Airway epithelial cell (primary cell): ENCODE measurements around the genes ZFAND5 and CARNMT1.

DNA sequence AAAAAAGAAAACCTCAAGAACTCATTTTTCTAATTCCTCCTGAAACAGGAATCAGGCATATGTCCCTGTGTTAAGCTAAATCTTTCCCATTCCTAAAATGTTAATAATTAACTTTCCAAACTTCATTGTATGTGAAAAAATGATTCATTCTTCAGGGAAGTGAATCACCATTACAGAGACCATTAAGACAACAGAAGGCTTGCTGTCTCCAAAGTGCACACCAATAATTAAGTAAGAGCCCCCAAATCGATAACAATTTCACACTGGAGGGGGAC is 5.3 kb downstream of the CEMIP2 start:
- RAMPAGE, long total RNA: no peak

GRCh38 chr9:71793491-71794308 is 25.4 kb upstream of the CEMIP2 start:
- RAMPAGE, long total RNA: no peak

- RAMPAGE, long total RNA: no peak
Observed at GRCh38 chr9:72365066-72365548, at the start of gene ZFAND5. Gene ZFAND5 (minus strand): TSS chr9:72365208.

DNA sequence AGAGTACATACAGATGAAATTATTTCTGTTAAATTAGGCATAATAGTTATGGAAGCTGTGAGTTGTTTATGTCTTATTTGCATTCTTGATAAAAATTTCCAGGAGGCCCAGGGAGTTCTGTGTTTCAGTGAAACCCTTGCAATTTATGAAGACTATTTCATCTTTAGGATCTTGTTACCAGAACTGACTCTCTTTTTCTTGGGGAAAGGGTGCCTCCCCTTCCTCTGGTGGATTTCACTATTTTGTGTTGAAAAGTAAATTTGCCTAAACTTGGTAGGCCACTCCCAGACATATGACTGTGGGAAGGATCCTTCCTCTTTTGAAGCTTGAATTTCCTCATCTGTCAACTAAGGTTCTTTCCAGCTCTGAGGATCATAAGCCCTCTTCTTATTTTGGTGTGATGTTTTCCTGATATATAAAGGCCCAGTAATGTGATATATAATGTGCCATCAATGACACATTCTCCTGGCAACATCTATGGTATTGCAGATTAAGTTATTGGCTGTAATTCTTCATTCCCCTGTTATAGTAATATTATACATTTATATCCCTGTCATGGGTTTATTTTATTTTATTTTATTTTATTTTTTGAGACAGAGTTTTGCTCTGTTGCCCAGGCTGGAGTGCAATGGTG is 59.1 kb upstream of the ZFAND5 start:
- RAMPAGE, long total RNA: no peak

DNA sequence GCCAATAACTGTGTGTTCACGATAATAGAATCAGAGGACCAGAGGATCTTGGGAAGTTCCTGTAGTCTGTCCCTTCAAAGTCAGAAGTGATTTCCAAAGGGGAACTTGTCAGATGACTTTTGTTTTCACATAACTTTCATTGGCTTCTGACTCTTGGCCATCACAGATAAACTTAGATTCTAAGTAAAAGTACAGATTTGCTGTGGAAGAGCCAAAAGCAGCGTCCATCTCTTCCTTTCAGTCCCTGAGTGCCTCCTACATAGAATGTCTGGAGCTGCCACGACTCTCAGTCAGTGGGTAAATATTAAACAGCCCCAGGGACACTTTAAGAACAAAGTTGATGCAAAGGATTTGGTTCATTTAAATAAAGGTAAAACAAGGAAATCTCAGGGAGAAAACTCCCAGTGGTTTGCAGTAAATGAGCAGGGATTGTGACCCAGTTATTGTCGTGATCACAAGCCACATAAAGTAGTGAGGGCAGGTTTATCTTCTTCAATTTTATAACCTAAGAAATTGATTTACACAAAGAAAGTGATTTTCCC is 125.3 kb downstream of the ALDH1A1 start:
- RAMPAGE, long total RNA: no peak

DNA sequence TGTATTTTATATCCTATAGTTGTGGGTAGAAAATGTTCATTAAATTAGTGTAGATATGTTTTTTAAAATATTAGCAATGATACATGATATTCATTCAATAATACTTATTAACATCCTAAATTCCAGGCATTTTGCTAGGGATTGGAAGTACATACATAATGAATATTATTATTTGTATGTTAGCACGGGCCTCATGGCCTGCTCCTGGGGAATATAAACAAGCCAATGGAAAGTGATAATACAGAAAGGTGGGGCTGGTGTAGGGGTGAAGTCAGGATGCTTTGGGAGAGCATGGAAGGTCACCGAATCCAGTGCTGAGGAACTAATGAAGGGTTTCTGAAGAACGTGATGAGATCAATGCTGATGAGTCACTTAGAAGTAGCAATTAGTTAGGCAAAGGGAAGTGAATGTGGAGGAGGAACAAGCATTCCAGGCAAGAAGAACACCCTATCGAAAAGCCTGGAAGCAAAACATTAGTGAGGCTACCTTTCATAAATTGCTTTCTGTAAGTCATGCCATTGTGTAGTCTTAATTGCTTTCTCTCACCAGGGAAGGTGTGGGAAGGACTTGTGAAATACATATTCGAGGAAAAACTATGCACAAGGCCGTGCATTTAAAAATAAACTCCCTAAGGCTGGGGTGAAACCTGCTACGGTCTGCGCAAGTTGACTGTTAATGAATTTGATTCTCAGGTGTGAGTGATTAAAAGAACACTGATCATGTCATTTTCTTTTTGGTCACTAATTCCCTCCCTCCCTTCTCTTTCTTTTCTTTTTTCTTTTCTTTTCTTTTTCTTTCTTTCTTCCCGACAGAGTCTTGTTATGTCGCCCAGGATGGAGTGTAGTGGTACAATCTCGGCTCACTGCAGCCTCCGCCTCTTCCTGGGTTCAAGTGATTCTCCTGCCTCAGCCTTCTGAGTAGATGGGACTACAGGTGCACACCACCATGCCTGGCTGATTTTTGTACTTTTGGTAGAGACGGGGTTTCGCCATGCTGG is 2.3 kb downstream of the ANXA1 start:
- RAMPAGE, long total RNA: no peak

DNA sequence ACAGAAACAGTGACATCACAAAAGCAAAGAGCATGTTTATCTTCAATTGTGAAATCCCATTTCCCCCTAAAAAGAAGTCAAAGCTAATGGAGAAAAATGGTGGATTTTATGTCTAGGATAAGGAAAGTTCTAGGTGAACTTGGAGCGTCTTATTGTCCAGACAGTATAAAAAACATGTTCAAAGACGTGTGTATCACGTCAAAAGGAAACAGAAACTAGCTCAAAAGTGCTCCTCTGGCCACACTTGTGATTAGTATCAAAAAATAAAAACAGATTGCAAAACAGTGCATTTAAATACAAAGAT is 568.9 kb downstream of the ANXA1 start:
- RAMPAGE, long total RNA: no peak

- RAMPAGE, long total RNA: no peak
Observed at GRCh38 chr9:74245695-74246316, 251.3 kb upstream of the RORB start.

- RAMPAGE, long total RNA: no peak
Observed at GRCh38 chr9:75027994-75028882, at the start of gene CARNMT1. Gene CARNMT1 (minus strand): TSS chr9:75028293.

DNA sequence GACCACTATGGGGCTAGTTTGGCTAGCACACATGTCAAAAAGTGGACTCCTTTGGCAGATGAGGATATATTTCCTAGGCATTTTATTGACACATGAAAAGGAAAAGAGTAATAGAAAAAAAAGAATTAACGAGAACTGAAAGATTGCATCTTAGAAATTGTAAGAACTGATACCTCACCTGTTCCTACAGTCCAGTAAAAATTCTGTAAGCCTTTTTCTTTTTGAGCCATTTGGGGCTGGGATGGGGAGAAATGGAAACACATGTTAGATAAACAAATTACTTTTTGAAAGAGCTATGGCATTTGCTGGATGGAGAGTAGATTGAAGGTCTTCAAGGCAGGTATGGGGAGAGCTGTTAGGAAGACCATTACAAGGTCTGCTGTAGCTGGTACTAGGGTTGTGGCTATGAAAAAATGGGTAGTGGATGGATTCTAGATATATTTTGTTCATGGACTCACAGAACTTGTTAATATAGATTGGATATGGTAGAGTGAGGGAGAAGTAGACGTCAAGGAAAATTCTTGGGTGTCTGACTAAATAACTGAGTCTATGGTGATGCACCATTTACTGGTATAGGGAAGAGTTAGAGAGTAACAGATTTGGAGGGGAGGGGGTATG is 84.2 kb downstream of the OSTF1 start:
- RAMPAGE, long total RNA: no peak

DNA sequence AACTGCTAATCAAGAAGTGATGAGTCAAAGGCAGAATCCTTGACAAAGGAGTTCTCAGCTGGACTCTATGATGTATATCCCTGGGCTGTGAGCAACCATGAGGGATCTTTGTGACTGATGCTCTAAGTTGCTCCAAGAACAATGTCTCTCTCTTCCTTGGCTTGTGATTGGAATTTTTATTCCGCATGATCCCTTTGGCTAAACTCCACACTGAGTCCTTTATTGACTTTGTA is 20.8 kb downstream of the RFK start:
- RAMPAGE, long total RNA: no peak

GRCh38 chr9:76442004-76442377 is 17.0 kb upstream of the GCNT1 start:
- RAMPAGE, long total RNA: no peak

DNA sequence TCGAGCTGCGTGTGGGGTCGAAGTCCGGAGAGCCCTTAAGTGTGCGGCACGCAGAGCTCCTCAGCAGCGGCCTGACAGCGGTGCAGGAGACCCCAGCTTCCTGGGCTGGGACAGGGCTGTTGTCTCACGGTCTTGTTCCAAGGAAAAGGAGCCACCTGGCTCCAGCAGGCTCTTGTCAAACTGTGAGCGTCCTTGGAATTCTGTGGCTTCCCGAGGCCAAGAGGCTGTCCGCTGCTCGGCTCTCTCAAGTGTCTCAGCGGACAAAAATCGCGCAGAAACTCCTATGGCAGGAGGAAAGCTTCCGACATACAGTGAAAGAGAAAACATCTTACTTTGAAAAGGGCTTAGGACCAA is 2.7 kb upstream of the FOXB2 start:
- RAMPAGE, long total RNA: no peak

GRCh38 chr9:77707922-77708121 is 59.7 kb upstream of the GNA14 start:
- RAMPAGE, long total RNA: no peak

GRCh38 chr9:77740084-77740640 is 92.0 kb upstream of the GNA14 start:
- RAMPAGE, long total RNA: no peak

GRCh38 chr9:77849814-77851268 is 181.3 kb downstream of the GNAQ start:
- RAMPAGE, long total RNA: no peak

DNA sequence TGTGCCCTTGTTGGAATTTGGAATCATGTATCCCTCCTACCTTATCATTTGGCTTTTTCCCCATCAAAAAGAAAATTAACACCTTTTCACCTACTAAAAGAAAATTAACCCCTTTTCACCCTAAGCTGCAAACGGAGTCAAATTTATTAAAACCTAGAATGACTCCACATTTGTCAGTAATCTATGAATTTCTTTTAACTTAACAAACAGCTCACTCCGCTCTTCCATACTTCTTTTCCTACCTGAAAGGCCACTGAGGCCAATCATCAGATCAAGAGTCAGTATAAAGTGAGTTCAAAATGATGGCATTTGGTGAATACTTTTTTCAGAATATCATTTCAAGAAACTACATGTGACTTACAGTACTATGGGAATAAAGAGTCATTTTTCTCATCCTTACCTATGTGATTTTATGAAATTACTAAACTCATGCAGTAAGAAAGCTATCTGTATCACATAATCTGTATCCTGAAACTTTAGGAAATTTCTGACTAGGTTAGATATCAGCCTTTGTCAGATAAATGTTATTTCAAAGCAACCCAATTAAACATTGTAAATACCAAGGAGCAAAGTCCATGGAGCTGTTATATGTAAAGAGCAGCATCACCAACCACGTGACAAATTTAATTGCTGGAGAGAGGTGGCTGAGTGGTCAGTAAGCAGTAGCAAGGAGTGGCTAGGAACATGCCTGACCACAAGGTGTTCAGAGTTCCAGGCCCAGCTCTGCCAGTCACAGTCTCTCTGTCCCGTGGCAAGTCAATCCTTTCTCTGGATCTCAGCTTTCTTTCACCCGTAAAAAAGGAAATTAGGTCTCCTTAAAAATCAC is 166.5 kb downstream of the GNAQ start:
- RAMPAGE, long total RNA: no peak

- RAMPAGE, long total RNA: no peak
Observed at GRCh38 chr9:77879566-77880062, 152.0 kb downstream of the GNAQ start.

- RAMPAGE, long total RNA: no peak
Observed at GRCh38 chr9:77987739-77988367, 43.8 kb downstream of the GNAQ start.

DNA sequence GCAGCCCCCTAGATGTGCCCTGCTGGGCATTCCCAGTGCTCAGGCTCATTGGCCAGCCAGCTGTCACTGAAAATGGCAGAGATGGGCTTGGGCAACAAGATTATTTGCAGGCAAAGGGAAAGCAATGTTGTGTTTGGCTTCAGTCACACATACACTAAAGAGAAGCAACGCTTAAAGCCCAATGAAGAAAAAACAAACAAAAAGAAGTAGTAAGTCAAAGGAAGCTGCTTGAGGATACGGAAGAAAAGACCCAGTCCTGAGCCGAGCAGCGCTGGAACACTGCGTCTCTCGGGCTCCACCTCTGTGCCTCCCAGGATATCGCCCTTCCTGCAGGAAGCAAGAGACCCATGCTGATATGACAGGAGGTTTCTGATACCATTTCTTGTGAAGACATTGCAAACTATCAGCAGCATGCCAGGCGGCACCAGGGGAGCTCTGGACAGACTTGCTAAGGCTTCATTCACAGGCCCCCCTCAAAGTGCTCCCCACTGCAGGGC is 9.9 kb downstream of the GNAQ start:
- RAMPAGE, long total RNA: no peak